ENCODE measurements around a stretch of chr18.

- PRO-cap, result no peak
Measured at GRCh38 chr18:3114088-3114566, 101.2 kb upstream of the LPIN2 start.

- PRO-cap, result no peak
Measured at GRCh38 chr18:3230296-3230979, 10.7 kb upstream of the MYOM1 start.

DNA sequence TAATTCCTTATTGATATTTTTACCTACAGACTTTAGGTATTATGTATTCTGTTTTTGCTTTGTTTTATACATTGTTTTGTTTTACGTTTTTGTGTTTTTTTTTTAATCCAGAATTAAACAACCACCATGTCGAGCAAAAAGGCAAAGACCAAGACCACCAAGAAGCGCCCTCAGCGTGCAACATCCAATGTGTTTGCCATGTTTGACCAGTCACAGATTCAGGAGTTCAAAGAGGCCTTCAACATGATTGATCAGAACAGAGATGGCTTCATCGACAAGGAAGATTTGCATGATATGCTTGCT is 10.8 kb downstream of the MYL12B start:
- PRO-cap, result no peak

DNA sequence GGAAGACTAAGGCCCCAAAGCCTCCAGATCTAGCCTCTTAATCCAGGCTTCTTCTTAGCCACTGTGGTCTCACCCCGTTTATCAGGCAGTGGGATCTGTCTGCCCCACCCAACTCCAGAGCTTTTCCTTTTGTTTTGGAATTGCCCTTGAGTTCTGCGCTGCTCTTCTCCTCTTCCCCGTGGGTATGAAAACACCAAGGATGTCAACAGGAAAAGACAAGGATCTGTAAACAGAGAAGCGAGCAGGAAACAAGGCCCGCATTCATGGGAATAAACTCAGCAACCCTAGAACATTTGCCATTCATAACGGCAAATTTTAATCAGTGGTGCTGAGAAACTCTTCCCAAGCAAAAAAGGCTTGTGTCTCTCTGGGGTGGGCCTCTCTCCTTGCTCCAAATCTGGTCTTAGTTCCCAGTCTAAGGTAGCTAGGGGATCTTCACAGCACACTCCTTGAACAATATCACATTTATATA is 21.5 kb downstream of the MYL12B start:
- PRO-cap, result no peak

- PRO-cap, result no peak
Measured at GRCh38 chr18:3456646-3457254, 6.8 kb downstream of the TGIF1 start.

GRCh38 chr18:3700144-3700670 is 250.2 kb downstream of the TGIF1 start:
- PRO-cap, result no peak

DNA sequence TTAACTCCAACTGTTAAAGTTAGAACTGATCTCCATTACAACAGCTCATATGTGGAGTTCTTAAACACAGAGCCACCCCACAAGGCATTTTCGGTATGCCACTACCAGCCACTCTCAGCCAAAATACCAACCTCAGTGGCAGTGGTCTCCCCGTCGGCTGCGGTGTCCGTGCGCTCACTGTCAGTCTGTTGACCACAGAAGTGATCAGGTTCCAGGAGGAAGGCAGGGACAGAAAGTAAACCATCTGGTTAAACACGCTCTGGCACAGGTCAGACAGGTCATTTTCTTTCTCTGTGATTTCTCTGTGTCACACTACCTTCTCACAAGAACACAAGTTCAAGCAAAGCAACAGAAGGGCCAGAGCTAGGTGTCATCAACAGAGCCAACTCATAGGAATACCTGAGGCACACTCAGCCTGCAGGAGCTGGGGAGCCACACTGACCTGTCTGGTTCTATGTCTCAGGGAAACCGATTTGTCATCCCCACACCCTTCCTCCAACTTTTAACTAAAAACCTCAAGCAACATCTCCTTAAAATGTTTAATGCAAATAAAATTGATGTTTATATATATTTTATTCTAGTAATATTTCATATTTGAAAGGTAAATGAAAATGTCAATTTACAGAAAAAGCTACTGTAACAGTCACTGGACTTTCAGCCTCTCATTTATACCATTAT is 115.0 kb upstream of the ZBTB14 start:
- PRO-cap, result no peak

DNA sequence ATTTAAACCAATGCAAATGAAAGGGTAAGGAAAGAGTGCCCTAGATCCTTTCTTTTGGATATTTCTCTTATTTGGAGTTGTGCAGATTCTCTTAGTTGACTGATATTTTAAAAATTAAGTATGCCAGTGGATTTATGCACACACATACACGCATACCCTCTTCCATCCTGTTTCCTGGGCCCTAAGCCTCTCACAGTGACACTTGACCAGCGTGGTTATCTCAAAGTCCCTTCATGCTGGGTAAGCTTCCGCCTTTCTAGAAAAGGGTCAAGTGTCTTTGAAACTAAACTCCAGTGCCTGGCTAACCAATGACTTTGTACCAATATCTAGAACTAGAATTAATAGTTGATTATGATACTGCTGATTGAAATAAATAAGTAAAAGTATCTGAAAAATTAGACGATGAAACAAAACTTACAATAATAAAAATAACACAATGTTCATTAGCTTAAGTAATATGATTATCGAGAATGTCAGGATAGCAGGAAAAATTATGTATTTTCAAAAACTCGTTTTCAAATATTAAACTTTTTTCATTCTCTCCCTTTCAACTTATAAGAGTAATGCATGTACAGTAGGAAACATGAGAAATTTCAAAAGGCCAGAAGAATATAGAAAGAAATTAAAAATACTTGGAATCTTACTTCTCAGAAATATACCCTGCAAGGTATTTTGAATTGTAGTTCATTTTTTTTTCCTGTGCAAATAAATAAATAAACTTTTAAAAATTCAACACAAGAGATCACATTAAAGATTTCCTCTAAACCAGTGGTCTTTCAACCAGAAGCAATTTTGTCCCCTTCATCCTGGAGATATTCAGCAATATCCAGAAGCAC is 144.4 kb upstream of the TMEM200C start:
- PRO-cap, result no peak

- PRO-cap, result no peak
Measured at GRCh38 chr18:6810535-6810935, 81.0 kb downstream of the ARHGAP28 start.

GRCh38 chr18:6875465-6876123 is 146.1 kb downstream of the ARHGAP28 start:
- PRO-cap, result no peak

GRCh38 chr18:7231513-7231874 is 605 bp downstream of the LRRC30 start:
- PRO-cap, result no peak

- PRO-cap, result no peak
Measured at GRCh38 chr18:7608703-7609762, 41.9 kb downstream of the PTPRM start.

DNA sequence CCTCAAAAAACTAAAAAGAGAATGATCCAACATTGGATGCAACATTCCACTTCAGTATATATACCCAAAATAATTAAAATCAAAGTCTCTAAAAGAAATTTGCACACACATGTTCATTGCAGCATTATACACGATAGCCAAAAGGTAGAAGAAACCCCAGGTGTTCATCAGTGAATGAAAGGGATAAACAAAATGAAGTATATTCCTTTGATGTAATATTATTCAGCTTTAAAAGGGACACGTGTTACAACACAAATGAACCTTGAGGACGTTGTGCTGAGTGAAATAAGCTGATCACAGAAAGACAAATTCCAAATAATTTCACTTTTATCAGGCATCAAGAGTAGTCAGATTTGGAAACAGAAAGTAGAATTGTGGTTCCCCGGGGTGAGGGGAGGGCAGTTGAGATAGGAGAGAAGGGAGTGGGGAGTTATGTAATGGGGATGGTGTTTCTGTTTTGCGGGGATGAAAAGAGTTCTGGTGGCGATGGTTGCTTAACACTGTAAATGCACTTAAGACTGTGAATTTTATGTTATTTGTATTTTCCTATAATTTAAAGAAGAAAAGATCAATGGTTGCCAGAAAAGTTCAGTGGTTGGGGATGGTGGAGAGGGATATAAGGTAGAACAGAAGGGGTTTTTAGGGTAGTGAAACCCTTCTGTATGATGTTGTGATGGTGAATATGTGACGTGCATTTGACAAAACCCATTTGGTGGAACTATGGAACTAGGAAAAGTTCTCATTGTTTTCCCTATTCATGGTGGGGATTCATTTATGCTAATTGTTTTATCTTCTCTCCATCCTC is 89.1 kb downstream of the PTPRM start:
- PRO-cap, result no peak

DNA sequence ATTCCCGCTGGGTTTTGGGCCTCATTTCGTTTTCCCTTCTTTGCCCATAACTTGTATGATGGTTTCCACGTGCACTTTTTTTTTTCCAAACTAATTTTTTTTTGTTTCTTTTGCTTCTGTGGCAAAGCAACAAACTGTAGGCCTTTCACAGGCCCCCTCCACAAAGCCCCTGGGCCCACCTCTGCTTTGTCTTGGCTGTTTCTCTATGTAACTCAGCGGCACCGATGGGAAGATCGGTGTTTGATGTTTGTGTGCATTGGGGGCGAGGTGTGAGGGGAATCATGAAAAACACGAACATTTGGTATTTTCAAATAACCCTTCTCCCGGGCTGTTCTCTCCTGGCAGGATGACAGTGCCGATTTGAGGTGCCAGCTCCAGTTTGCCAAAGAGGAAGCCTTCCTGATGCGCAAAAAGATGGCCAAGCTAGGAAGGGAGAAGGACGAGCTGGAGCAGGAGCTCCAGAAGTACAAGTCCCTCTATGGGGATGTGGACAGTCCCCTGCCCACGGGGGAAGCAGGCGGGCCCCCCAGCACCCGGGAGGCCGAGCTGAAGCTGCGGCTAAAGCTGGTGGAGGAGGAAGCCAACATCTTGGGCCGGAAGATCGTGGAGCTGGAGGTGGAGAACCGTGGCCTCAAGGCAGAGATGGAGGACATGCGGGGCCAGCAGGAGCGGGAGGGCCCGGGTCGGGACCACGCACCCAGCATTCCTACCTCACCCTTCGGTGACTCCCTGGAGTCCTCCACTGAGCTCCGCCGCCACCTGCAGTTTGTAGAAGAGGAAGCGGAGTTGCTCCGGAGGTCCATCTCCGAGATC is 78.0 kb downstream of the MTCL1 start:
- PRO-cap, result no peak

- PRO-cap, result no peak
Measured at GRCh38 chr18:8960674-8961403, 141.7 kb upstream of the NDUFV2 start.

- PRO-cap, result no peak
Measured at GRCh38 chr18:9069344-9070217, 32.9 kb upstream of the NDUFV2 start.

DNA sequence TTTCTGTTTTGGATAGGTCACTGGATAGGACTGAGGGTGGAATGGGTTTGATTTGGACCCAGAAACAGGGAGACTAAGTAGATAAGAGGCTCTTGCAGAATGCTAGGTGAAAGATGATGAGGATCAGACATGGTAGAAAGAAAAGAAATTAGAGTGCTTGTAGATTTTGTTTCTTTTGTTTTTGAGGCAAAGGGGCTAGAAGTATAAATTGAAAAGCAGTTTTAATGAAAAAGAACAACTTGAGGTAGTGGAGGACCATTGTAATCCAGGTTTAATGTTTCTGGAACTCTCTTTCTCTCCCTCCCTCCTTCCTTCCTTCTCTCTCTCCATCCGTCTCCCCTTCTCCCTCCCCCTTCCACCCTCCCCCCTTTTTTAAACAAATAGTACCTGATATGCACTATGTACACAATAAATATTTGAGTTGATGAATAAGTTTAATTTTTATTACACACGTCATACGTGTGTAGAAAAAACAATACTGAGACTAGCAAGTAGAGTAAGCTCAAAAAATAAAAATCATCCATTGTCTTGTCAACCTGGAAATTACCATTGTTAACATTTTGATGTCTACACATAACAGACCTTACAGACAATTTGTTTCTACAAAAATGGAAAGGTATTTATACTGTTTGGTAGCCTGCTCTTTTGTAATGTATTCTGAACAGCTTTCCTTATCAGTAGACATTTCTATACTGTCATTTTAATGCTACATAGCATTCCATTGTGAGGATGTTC is 2.0 kb downstream of the NDUFV2 start:
- PRO-cap, result no peak

DNA sequence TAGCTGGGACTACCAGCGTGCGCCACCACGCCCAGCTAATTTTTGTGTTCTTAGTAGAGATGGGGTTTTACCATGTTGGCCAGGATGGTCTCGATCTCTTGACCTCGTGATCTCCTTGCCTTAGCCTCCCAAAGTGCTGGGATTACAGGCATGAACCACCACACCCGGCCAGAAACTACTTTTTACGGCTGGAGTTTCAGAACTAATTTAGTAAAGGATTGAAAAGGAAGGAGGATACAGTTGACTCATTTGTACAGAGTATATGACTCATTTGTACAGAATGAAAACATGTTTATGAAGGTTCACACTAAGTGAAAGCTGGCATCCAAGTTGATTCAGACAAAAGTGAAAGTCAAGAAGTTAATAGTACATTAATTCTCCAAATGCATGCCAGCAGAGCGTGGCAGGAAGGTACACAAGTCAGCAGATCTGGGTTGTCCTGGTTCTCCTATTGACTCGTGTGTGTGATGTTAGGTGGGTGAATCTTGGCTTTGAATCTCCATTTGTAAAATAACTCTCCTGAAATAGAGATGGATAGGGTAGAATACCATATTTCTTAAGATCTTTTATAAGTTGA is 14.8 kb downstream of the NDUFV2 start:
- PRO-cap, result no peak

- PRO-cap, result no peak
Measured at GRCh38 chr18:9157818-9158122, 21.2 kb downstream of the ANKRD12 start.

- PRO-cap, result no peak
Measured at GRCh38 chr18:9255109-9256225, 79.1 kb upstream of the TWSG1 start.

Data from ascending aorta (tissue), 1 donor.